ENCODE measurements around a stretch of chr10.

GRCh38 chr10:32983120-32983993 lies 25.3 kb upstream of the ITGB1 start:
- PRO-cap, result no peak

- PRO-cap, result no peak
Measured at GRCh38 chr10:33136877-33137171, 178.8 kb upstream of the ITGB1 start.

DNA sequence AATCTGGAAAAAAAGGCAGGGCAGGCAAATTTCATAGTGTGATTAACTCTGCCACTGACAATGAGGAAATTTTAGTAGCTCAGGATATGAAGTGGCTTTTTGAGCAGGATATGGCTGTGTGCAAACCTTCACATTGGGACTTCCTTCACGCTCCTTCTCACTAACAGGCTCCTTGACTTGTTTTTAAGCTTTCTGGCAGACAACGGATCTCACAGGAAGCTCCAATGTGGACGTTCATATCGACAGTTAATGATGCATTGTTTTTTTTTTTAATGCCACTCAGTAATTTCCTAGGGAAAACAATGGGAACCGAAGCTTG lies 84.9 kb downstream of the NRP1 start:
- PRO-cap, result no peak

DNA sequence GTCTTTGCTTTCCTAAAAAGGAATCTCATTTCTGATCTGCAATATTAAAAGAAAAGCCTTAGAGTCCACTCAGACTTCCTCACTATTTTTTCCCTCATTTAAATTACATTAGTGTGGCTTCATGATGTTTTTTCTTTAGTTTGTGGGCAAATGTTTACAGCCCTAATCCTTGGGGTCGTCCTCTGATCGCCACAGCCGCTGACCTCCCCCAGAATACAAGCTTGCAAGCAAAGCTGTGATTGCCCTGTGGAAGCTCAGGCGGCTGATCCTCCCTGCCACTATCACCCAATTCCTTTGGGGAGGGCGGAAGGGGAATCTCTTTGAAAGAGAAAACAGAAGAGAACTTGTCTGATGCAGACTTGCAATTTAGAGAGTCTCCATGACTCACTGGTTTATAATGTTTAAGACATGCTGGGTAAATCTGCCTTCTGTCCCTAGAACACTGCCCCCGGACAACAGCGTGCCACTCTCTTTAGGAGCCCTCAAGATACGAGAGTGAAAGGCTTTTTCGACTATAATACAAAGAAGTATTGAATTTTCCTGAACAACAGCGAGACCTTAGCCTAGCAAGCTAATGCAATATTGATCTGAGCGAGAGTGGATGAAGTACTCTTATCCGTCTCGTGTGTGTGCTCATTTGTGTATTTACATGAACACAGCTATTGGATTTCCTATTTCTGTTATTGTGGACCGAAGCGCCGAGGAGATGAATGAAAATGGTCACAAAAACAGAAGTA lies 75.5 kb downstream of the NRP1 start:
- PRO-cap, result no peak

DNA sequence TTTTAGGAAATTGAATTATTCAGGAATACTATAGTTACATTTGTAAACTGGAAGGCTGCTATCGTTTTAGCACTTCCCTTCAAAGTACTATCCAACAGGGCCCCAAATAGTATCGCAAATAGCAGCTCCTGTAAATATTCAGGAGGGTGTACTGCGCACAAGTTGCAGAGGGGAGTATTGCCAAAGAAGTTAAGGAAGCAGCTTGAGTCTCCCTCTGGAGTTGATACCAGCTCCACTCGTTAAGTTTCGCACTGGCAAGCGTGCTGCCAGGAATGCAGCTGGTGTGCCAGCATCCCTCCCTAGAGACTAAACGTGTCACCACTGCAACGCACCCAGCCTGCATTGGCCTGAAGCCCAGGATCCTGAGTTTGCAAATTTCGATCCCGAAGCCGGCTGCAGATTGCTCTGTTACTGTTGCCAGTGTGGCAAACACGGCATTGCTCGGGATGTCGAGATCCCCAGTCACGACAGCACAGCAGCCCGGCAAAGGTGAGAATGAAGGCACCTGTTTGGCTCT lies 61.2 kb downstream of the NRP1 start:
- PRO-cap, result no peak

- PRO-cap, result no peak
Measured at GRCh38 chr10:33273973-33274389, 60.5 kb downstream of the NRP1 start.

GRCh38 chr10:33276957-33277661 lies 57.4 kb downstream of the NRP1 start:
- PRO-cap, result no peak

GRCh38 chr10:33800566-33800965 lies 466.1 kb upstream of the NRP1 start:
- PRO-cap, result no peak

GRCh38 chr10:34233144-34234068 lies 581.7 kb downstream of the PARD3 start:
- PRO-cap, result no peak

GRCh38 chr10:34608073-34608889 lies 206.8 kb downstream of the PARD3 start:
- PRO-cap, result no peak

DNA sequence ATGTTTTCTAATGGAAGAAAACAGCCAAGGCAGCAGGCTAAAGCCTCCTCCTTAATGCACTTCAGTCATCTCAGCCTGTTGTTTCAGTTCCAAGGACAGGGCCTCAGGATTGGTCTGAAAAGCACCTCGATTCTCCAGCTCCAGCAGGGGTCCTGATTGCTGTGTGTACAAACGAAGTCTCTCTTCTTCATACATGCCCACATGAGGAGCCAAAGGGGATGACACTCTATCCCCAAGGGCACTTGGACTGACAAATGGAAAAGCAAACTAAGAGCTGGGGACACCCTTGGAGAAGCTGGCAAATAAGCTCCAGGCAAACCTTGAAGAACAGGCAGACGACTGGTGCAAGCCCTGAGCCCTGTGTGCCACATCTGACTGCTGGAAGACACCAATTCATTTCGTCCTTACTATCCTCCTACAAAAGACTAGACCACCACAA lies 62.1 kb downstream of the PARD3 start:
- PRO-cap, result no peak

- PRO-cap, result no peak
Measured at GRCh38 chr10:34866887-34867395, 51.8 kb upstream of the PARD3 start.

DNA sequence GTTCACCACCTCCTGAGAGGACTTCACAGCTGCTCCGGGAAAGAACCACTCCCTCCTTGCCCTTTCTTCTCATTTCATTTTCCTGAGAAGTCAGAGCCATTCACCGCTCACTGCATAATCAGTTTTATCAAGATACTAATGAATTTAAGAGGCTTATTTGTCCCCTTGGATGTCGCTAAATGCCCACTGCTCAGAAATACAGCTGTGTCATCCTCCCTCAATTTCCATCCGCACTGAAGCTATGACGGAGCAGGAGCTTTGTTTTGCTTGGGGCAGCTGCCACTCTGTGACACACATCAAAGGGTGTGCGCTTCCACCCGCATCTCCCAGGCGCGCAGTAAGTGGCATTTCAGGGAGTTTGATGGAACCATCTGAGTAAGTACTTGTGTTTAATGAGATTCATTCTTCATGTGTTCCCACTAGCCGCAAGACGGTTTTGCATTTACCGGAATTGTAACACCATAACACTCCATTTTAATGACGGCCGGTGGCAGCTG lies 103.7 kb upstream of the PARD3 start:
- PRO-cap, result no peak

GRCh38 chr10:34973562-34974268 lies 116.4 kb downstream of the CUL2 start:
- PRO-cap, result no peak

DNA sequence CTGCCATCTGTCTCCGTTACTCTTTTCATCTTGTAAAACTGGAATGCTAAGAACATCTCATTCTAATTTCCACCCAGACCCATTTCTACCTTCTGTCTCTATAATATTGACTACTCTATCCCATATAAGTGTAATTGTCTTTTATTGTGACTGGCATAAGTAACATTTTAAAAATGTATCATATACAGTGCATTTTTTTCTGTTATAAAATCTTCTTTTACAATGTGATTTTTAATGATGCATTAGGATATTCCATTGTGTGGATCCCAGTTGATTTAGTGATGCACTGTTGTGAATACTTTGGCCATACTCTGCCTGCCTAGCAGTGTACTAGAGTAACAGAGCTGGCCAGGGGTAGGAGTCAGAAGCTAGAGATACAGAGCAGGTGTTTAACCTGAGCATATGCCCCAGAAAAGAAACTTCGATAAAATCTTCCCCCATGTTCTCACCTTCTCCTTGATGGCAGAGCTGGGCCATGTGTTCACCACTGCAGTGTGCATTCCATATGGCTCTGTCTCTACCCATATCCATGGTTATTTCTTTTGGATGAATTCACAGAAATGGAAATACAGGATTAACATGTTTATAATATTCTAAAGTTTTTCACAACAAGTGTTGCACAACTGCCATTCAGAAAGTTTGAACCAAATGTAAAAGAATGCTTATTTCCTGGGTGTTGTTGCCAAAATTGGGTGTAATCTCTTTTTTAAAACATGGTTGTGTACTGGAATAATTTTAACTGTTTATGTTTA lies 20.3 kb upstream of the CCNY start:
- PRO-cap, result no peak

GRCh38 chr10:35335052-35336078 lies 944 bp upstream of the CCNY start:
- PRO-cap, result no peak

DNA sequence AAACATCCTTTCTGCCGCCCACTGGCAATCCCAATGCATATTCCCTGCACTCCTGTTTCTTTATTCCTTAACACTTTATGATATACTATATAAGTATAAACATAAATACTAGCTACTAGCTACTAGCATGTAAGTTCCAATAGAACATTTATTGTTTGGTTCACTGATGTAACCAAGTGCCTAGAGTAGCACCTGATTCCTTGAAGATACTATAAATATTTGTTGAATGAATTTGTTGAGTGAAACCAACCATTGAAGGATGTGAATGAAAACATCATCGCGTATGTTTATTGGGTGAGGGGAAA lies 5.0 kb downstream of the CCNY start:
- PRO-cap, result no peak

DNA sequence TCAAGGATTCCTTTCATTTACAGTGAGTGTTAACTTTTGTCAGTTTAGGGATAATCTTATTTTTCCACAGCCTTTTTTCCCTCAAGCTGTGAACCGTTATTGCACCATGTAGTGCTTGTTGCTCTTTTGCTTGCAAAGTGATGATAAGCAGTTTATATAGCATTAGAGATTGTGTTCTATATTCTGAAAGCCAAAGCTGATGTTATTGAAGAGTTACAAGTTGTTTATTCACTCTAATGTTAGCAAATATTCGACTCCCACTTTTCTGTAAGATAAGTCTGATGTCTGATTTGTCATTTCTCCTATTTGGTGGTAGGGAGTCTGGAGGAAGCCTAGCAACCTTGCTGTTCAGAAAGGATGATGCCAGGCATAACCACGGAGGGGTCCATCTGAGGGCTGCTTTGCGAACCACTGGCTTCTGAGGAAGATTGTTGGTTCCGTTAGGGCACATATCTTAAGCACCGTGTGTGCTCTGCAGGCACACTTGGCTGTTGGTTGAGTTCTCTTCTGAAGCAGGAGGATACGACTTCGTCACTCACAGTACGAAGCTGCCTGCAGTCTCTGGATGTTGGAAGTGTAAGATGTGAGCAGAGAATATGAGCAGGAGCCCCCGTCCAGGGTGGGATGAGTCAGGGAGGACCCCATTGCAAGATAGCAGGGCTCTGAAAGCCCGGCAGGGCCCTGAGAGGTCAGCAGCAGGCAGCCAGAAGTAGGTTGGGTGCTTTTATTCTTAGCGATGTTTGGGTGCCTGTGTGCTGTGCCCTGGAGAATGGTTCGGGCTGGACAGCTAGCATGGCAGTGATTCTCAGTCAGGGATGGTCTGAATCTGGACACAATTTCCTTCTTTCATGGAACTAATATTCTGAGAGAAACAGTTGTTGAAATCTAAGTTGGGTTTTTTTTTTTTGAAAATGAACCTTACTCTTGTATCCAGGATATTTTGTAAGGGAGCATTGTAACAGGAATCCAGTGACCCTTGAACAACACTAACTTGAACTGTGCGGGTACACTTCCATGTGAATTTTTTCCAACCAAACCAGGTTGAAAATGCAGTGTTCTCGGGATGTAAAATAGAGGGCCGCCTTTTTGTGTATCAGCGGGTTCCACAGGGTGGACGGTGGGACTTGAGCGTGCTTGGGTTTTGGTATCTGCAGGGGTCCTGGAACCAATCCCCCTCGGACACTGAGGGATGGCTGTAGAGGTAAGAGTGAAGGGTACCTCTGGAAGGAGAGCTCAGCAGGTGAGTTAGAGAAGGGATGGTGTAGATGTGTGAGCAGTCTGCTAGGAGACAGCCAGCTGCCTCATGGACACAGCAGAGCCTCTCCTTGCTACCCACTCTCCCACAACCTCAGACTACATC lies 12.2 kb downstream of the CCNY start:
- PRO-cap, result no peak

DNA sequence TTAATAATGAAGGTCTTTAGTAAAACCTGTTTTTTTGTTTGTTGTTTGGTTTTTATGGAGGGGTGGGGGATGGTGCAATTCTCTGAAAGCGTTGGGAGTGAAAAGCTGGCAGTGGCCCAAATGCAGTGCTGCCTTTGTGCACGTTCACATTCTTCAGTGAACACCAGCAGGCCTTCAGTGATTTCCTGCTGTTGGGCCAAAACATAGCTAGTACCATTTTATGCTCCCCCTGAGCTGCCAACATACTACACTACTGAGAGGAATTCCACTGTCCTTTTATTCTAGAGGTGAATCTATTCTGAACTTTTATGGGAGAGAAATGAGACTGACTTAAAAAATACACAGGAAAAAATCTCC lies 50.5 kb downstream of the CCNY start:
- PRO-cap, result no peak

- PRO-cap, result no peak
Measured at GRCh38 chr10:35447396-35448645, 111.5 kb downstream of the CCNY start.